Myometrial cell (primary cell): ENCODE results near the gene F13A1.

GRCh38 chr6:3929632-3929831, 80.4 kb downstream of the FAM50B start:
- RAMPAGE, long total RNA: no peak

GRCh38 chr6:4017668-4018114, 3.4 kb upstream of the PRPF4B start:
- RAMPAGE, long total RNA: no peak

- RAMPAGE, long total RNA: no peak
Observed at GRCh38 chr6:4109553-4110022, 25.8 kb downstream of the ECI2 start.

DNA sequence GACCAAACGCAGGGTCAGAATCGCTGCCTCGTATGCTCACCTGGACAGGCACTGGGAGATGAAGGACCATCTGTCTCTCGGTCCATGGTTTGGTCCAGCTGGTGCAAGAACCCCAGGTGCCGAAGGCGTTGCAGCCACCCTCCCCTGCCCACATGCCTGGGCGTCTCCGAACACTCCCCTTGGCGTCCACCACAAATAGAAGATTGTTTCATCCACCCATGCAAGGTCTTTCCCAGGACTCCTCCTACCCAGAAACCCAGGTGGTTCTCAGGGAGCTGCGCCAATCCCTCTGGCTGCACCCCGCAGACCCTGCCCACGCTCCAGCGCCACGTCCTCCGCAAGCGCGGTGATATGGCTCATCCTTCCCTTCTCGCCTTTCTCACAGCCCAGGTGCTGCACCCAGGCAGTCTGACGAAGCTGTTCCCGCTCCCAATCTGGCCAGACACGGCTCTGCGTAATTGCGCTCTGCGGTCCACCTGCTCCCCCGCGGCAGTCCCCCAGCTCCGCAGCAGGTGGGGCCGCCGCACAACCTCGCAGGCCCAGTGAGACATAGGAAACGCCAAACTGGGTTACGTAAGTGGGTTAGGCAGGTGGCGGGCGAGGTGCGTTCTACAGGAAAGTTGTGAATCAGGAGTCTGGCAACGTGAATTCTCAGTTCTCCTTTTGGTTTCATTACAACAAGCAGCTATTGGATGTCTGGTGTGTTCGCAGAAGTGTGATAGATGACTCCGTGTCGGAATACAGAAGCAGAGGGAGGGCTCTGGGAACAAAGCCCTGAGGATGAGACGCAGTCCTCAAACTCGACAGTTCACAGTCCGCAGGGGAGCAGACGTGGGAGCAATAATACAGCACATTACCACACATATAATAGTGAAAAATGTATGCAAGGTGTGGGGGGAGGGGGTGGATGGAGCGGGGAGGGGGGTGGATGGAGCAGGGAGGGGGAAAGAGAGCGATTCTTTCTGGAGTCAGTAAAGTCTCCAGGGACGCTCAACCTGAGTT, 146.4 kb upstream of the ECI2 start:
- RAMPAGE, long total RNA: no peak

DNA sequence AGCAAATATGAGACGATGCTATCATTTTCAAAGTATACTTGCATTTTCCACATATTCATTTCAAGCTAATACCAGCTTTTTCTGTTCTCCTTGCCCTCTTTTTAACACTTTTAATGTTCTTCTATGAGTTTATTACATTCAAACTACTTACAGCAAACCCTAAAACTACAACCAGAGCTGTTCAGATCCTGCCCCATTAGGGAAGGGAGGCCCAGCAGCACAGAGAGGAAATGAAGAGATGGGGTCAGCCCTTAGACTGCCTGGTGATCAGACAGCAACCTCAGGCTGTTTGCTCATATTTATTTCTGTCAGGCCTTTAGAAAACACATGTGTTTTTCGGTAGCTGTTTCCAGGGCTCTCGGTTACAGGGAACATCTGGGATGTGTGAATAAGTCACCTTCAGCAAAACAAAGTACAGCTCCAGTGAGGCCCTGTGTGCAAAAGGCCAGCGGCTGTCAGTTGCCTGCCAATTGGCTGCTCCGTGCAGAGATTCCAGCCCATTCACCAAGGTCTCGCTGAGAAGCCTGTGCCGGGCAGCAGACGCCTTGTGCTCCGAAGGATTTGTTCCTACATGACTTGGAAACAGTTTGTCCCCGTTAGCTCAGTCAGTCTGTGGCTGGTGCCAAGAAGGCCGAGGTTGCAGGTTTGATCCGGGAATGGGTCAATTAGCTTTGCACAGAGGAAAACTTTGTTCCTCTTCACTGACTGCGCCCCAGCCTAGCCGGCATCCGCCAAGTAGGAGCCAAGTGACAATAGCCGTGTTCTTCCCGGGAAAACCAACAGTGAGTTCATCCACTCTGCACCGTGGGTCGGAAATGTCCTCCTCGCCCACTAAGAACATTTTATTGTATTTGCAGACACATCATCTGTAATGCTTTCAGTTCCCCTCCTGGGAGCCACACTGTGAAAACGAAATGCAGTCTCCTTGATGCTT, 315.6 kb upstream of the CDYL start:
- RAMPAGE, long total RNA: no peak

DNA sequence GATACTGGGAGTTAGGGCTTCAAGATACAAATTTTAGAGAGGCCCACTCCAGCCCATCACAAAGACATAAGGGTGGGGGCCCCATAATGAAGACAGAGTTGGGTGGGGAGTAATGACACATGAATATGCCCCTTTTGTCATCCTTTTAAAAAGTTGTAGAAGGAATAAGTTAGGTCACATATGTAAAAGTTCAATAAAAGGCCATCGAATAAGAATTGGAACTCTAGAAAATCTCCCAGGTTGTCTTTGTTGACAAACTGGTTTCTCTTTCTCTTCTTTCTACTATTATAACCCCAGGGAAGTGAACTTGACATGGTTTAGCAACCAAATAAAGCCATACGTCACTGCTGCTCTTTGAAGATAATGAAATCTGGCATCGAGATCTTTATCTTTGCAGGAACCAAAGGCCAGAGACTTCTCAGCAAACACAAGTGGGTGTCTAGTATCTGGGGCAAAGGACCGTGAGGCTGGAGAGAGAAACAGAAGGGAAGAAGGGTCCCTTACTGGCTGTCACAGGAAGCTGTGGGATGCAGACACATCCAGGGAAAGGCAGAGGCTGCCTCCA, 286.7 kb upstream of the CDYL start:
- RAMPAGE, long total RNA: no peak

DNA sequence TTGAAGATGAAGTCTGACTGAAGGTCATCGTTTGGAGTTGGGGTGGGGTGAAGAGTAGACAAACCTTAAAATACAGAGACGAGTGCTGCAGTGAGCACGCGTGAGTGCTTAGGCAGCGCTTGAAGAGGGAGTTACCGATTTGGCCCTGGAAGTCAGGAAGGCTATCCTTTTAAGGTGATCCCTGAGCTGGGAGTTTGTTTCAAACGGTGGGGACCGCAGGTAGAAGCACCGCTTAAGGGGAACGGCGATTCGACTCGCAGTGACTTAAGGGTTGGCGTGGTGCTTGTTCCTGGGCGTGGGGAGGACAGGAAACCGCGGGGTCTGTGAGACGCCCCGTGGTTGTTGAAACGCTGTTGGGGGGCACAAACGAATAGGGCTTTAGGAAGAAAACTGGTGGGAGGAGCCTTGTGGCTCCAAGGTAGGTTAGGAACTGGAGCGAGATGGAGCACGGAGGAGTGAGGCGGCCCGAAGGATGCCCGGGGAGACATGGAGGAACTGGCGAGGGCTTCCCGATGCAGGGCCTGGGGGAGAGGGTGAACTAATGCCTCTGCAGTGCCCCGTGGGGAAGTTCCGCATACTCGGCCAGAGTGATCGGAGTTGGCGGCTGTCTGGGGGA, 1.4 kb upstream of the CDYL start:
- RAMPAGE, long total RNA: no peak

GRCh38 chr6:4775310-4775963, 767 bp upstream of the CDYL start:
- RAMPAGE, long total RNA: no peak

DNA sequence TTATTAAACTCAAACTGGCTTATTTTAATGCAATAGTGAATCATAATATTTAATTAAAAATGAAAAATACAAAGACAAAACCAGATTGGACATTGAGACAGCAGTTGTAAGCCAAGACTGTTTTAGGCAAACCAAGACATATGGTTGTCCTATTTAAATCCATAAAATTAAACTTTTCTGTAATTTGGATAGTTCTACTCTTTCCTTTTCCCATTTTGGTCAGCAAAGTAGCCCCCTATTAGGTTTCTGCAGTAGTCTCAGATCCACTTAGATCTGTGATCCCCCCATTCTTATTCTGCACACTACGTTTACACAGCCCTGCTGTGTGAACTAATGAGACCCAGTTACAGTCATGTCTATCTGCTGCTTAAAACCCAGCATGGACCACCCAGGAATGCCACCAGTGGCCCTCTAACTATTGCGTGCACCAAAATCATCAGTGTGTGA, 70.5 kb downstream of the CDYL start:
- RAMPAGE, long total RNA: no peak

DNA sequence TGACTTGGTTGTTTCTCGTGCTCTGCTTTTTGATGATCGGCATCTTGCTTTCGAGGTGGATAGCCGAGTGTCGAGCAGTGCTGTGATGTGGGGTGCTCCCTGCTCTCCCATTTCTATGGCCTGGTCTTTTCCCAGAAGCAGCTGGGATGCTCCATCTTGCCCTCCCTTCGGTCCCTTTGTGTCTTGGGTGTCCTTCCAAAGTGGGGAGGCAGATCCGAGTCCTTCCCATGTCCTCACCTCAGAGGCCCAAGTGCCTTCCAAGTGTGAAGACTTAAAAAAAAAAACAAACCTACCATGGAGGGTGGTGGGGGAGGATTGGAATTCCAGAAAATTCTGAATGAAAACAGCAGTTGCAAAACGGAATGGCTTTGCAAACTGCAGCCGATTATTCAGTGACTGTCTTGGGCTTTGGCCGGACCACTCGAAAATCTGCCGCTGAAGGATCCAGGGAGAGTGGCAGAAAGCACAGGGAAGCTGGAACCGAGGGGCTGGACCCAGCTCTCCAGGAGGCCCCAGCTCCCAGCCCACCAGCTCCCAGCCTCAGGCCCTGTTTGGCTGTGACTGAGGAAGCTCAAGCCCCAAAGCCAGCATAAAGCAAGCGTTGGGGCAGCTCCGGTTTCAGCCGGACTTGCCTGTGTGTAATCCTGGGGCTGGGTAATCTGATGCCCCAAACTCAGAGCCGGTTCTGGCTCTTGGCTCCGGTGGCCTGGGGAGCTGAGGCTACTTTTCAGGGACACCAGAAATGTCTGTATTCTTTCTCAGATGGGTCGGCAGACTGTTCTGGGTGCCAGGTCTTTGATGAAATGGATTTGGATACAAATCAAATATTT, 30.0 kb downstream of the RPP40 start:
- RAMPAGE, long total RNA: no peak

DNA sequence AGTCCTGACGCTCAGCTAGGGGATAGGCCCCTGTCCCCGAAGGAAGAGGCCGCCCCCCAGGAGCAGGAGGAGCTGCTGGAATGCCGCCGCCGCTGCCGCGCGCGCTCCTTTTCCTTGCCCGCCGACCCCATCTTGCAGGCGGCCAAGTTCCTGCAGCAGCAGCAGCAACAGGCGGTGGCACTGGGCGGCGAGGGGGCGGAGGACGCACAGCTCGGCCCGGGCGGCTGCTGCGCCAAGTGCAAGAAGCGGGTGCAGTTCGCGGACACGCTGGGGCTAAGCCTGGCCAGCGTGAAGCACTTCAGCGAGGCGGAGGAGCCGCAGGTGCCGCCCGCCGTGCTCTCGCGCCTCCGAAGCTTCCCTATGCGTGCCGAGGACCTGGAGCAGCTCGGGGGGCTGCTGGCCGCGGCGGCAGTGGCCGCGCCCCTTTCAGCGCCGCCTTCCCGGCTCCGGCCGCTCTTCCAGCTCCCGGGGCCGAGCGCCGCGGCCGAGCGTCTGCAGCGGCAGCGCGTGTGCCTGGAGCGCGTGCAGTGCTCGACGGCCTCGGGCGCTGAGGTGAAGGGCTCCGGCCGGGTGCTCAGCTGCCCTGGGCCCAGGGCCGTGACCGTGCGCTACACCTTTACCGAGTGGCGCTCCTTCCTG, 608 bp downstream of the PPP1R3G start:
- RAMPAGE, long total RNA: no peak

GRCh38 chr6:5096442-5096932, 11.3 kb downstream of the PPP1R3G start:
- RAMPAGE, long total RNA: no peak

- RAMPAGE, long total RNA: no peak
Observed at GRCh38 chr6:5663253-5663747, 343.4 kb downstream of the NRN1 start.

DNA sequence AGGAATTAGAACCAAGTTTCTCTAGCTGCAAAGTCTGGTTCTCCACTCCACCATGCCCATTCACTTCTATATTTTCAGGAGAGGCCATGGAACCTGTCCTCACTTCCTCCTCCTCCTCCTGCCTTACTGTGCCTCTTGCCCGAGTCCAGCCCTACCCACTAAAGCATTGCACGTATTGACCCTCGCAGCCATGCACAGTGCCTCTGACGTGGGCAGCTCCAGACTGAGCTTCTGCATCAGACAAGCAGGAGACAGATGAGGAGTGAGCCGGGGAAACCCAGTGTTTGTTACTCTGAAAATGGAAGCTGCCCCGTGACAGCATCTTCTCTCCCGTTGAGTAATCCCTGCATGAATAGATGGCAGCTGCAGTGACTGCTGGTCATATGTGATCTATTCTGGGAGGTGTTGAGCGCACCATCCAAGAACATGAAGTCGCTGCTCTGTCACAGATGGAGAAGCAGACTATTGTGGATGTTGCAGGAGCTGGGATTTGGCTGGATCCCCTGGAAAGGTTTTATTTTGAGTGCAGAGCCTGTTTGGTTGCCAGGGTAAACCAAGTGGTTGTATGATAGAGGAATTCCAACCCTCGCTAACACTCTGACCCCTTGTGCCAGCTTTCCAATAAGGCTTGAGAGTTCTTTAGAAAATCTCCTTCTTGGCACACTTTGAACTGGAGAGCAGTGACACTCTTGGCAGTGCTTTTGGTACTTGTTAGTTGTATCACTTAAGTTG, 242.3 kb downstream of the NRN1 start:
- RAMPAGE, long total RNA: no peak

DNA sequence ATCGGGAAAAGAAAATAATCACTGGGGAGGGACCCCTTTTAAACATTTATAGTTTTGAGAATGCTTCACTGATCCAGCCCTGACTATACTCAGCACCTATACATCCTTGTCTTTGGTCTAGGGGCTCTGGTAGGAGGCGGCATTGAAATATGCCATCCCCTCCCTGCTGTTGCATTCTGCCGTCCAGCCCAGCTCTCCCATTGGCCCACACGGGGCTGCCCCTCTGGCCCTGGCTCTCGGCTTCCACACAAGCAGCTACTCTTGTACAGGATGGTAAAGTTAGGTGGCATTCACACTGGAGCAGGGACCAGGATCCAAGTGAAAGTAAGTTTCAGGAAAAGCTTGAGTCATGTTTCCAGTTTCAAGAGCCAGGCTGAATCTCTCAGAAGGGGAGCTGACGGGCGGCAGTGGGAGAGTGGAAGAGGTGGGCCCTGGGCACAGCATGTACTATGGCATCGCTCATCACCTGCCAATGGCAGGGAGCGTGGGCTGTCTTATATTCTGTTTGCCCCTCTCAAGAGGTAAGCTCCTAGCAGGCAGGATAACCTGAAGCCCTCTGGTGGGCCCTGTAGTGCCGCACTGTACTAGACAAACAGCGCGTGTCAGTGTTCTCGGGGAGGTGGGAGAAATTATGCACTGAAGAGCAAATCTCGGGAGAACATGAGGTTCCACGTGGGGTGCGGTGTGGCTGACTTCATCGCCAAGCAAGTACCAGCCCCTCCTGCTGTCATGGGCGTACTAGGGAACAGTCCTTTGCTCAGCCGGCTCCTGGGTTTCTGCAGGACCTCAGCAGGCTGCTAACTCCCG, 241.5 kb downstream of the NRN1 start:
- RAMPAGE, long total RNA: no peak

GRCh38 chr6:6320395-6321224, at the start of gene F13A1:
TSS of gene F13A1 (minus strand) at chr6:6320662.
- RAMPAGE, long total RNA: no peak

DNA sequence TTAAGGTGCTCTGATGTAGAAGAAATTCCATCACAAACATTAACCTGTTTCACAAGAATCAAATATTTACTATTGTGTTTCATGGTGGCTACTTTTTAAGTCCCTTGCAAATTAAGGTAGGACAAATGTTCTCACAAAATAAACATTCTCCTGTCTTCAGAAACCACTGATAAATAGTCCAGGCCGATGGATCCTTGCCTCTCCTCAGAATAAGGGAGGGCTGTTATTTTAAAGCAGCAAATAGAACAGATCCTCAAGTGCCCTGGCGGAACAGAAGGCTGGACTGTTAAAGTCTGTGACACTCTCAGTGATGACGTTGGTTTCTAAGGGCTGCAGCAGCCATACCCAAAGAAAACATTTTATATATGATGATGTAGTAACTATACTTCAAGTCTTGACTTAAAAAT, 160.4 kb downstream of the LY86 start:
- RAMPAGE, long total RNA: no peak

- RAMPAGE, long total RNA: no peak
Observed at GRCh38 chr6:6751560-6751896, 163.0 kb downstream of the LY86 start.

DNA sequence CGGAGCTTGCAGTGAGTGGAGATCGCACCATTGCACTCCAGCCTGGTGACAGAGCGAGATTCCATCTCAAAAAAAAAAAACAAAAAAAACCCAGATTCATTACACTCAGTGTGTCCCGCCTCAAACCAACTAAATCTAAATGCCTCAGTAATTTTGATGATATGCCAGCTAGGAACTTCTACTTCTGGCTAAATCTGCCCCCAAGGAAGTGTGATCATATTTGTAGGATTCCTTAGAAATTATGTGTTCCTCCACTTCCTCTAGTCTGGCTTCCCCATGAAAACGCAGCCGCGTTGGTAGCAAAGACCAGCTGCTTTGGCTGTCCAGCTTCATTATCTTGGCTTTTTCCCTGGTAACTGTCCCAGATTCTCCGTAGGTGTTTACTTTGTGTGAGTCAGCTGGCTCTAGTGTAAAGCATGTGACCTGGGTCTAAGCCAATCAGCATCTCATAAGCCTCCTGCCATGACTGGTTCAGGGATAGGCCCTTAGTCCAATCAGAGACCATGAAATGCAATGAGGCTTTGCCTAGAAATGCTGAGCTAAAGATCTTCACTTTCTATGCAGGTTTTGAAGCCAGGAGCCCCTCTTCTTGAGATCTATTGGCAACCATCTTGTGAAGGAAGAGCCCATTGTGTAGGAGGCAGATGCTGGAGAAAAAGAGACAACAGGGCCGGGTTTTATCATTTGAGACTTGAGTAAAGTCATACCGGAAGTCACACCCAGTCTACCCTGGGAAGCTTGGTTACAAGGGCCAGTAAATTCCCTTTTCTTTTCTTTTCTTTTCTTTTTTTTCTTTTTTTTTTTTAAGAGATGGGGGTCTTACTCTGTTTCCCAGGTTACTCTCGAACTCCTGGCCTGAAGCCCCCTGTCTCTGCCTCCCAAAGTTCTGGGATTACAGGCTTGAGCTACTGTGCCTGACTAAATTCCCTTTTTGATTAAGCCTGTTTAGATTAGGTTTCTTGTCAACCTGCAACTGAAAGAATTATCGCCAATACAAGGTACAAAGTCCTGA, 256.6 kb upstream of the RREB1 start:
- RAMPAGE, long total RNA: no peak

DNA sequence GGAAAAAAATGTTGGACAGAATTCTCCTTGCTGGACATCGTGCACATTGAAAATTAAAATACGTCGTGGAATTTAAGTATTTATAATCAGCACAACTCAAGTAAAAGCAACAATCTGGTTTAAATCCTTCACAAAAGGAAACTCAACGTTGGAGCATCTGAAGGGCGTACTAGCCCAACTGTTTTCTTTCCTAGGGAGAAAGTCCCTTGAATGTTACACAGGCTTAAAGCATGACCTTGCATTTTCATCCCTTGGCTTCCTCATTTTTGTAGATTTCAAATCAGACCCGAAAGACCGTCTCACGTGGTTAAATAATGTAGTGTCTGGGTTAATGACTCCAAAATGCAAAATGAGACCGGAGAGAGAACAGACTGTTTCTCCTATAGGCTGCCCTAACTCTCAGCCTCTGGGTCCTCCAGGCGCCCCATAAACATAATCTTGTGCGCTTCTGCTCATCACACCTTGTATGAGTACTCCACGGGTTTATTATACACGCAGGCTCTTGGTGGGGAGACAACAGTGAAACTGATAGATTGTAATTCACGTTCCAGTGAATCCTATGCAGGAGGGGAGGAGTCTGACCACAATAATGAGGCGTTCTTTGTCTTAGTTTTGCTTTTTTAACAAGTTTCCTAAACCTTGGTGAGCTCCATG, 249.1 kb upstream of the RREB1 start:
- RAMPAGE, long total RNA: no peak